A375 (cell line): ENCODE results near the genes SNX9 and EZR.

GRCh38 chr6:157768988-157769525 lies 54.0 kb upstream of the SNX9 start:
- RAMPAGE, long total RNA = no peak

GRCh38 chr6:157822293-157823545 lies at the start of gene SNX9:
SNX9 (plus strand) TSS chr6:157823246.
- RAMPAGE, long total RNA = no peak

DNA sequence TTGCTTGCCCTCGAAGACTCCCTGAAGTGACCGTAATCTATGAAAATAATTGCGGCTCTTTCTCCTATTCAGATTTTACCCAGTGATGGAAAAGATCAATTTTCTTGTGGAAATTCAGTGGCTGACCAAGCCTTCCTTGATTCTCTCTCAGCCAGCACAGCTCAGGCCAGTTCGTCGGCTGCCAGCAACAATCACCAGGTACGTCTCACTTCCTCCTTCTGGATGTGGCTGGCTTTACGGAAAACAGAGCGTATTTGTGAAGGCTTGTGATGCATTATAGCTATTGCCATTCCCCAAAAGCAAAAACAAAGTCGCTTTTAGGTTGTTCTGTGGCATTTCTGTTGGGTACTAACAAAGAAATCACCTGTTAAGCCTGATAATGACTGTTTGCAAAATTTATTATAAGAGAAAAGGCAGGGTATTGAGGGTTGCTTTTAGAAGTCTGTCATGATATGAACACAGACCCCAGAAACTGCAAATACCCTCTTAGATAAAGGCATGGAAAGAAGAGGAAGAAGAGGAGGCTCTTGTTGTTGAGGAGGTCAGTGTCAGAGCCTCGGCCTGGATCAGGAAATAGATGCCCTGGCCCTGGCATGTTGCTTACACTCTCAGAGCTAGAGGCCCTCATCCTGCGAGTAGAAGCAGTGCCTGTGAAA lies 52.1 kb downstream of the SNX9 start:
- RAMPAGE, long total RNA = no peak

DNA sequence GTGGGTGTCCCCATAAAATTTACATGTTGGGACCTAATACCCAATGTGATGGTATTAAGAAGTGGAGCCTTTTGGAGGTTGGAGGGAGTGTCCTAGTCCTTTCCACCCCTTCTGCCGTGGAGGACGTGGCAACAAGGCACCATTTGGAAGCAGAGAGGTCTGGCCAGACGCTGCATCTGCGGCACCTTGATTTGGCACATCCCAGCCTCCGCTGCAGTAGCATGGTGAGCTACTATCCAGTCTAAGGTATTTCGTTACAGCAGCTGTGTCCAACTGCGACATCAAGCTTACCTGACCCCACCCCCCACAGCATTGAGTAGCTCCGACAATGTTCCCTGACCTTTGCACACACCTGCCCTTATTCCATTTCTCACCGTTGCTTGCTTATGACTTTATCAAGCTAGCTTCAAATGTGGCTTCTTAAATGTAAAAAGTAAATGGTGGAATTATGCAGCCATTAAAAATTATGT lies 29.8 kb upstream of the SYNJ2 start:
- RAMPAGE, long total RNA = no peak

DNA sequence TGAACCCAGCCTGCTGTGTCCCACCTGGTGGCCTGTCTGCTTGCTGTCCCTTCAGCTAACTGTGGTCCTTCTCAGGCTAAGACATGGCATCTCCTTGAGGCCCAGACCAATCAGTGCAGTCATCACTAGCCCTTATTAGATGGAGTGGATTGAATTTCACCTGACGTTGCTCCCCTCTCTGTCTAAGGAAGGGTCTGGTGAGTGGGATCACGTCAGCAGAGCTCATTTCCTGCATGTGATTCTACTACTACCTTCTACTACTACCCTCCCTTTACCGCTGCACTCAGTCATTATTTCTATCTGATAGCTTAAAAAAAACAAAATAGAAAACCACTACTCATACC lies 28.0 kb upstream of the SYNJ2 start:
- RAMPAGE, long total RNA = no peak

- RAMPAGE, long total RNA = no peak
These were observed 35.3 kb downstream of the SYNJ2 start for GRCh38 chr6:158016858-158017402.

DNA sequence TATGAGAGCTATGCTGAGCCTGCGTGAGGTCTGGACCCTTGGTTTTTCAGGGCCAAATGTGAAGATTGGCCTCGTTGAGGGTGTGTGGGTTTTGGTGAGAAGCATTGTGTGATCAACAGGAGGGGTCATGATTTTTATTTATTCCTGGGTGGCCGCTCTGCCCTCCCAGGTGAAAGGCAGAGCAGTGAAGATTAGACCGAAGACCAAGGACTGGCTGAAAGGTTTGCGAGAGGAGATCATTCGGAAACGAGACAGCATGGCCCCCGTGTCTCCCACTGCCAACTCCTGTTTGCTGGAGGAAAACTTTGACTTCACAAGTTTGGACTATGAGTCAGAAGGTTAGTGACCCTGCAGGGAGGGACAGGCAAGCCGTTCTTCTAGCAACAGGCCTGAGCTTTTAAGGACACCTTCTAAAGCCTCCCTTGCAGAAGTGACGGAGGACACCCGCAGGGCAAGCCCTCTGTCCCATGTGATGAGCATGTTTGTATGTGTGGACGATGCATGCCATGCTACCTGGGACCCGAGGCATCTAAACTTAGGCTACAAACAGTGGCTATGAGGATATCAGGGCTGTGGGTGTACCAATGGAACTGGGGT lies 84.7 kb downstream of the SERAC1 start:
- RAMPAGE, long total RNA = no peak

- RAMPAGE, long total RNA = no peak
These were observed 96.3 kb downstream of the TULP4 start for GRCh38 chr6:158408430-158409025.

DNA sequence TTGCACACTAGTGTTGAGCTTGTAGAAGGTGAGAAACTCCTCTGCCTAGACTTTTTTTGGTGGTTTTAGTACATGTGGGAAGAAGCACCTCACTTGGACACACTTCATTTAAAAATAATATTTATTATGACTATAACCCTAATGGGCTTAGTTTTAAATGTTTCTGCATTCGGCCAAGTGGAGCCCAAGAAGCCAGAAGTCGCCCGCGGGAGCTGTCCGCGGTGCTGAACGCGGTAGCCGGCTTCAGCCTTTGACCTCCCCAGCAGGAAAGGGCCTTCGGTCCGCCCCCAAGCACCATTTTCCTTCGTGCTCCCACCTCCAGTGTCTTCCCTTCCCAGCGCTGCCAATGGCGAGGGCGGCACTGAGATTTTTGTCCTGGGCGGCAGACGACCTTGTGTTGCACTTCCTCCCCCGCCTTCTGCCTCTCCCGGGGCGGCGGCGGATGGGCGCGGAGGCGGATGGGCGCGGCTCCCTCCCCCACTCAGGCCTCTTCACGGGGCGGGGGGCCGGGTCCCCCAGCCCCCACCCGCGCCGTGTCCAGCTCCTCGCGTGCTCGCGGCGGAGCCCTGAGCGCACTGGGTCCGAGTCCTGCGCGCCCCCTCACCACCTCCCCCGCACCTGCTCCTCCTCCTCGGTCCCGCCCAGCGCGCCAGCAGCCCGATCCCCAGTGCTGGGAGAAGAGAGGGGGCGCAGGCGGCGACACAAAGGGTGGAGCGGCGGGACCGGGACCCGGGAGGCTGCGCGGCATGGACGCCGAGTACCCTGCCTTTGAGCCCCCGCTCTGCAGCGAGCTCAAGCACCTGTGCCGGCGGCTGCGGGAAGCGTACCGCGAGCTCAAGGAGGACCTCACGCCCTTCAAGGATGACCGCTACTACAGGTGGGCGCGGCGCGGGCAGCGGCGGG lies 23.7 kb upstream of the TMEM181 start:
- RAMPAGE, long total RNA = no peak

- RAMPAGE, long total RNA = no peak
These were observed 16.3 kb upstream of the TMEM181 start for GRCh38 chr6:158543479-158544051.

DNA sequence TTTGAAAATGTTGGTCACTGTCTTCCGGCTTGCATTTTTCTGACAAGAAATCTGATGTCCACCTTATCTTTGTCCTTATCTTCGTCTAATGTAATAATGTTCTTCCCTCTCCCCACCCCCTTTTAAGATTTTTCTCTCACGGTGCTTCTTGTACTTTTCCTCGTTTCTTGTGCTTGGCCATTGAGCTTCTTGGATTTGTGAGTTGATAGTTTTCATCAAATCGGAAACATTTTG lies 41.7 kb downstream of the DYNLT1 start:
- RAMPAGE, long total RNA = no peak

GRCh38 chr6:158666644-158667529 lies 17.0 kb downstream of the SYTL3 start:
- RAMPAGE, long total RNA = no peak

DNA sequence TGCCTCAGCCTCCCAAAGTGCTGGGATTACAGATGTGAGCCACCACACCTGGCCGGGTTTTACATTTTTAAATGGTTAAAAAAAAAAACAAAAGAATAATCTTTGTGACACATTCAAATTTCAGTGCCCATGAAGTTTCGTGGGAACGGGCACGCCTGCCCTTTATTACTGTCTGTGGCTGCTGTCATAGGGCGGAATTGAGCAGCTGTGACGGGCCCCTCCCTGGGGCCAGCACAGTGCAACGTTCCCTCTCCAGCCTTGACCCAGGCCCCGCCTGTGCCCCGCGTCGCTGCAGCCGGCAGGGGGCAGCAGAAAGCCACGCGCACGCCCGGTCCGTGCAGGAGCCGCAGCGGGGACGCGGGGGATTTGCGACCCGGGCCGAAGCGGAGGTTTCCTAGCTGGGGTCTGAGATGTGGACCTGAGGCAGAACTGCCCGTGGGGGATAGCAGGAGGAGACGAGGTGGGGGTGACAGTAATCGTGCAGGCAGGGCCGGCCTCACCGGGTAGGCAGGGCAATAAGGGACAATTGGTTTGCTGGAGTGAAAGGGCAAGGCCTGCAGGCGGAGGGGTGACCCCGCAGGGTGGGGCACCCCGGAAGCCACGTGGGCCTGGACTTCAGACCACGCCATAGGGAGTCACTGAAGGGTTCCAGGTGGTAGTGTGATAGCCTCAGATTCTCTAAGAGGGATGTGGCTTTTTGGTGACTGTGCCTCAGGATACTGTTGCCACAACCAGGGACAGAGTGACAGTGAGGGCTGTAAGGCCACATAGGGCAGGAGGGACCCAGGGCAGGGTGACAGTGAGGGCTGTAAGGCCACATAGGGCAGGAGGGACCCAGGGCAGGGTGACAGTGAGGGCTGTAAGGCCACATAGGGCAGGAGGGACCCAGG lies 54.5 kb downstream of the SYTL3 start:
- RAMPAGE, long total RNA = no peak

DNA sequence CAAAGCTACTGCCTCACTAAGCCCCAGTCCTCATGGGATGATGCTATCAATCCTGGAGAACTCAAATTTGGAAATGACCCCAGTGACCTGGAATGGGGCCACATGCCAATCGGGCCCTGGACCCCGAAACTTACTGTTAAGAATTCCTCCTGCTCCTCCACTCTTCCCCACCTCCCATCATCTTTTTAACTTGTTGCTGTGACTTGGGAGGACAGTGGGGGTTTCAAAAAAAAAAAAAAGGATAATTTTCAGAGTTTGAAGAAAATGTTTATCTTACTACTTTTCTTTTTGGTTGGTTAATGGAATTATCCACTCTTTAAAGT lies 32.8 kb downstream of the EZR start:
- RAMPAGE, long total RNA = no peak

GRCh38 chr6:158796193-158796993 lies 22.8 kb downstream of the EZR start:
- RAMPAGE, long total RNA = no peak

- RAMPAGE, long total RNA = no peak
These were observed 20.6 kb downstream of the EZR start for GRCh38 chr6:158798306-158799260.

GRCh38 chr6:158812788-158813628 lies 6.2 kb downstream of the EZR start:
- RAMPAGE, long total RNA = no peak

- RAMPAGE, long total RNA = no peak
These were observed at the start of gene EZR for GRCh38 chr6:158819283-158820373. EZR (minus strand) TSS chr6:158819368.

DNA sequence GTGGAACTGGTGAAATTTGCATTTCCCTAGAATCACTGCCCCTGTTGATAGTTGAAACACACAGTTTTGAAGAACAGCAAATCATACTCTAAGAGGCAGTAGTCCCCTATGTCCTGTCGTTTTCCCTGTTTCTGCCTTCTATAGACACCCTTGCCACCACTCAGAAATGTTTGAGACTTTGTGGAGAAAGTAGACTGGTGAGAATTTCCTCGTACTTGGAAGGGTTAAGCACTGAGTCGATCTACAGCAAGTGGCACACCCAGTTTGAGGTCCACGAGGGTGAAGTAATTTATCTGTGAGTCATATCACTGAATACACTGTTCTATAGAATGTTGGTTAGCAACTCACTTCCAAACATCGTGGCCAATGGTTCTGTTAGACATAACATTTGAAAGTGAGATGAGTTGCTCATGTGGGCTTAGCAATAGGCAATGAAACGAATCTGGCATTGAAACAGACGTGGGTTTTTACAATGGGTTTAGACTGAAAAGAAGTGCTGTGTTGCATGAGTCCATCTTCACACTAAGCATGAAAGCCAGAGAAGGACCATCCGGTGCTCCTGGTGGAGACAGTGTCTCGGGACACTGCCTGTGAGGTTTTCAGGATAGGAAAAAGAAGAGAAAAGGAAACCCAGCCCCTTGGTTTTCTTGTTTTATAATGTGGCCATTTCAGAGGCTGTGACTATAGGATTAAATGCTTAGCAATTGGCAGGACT lies 30.8 kb upstream of the EZR start:
- RAMPAGE, long total RNA = no peak

GRCh38 chr6:158853103-158854242 lies 34.3 kb upstream of the EZR start:
- RAMPAGE, long total RNA = no peak